GM23248 (cell line): ENCODE measurements around a stretch of chr9.

DNA sequence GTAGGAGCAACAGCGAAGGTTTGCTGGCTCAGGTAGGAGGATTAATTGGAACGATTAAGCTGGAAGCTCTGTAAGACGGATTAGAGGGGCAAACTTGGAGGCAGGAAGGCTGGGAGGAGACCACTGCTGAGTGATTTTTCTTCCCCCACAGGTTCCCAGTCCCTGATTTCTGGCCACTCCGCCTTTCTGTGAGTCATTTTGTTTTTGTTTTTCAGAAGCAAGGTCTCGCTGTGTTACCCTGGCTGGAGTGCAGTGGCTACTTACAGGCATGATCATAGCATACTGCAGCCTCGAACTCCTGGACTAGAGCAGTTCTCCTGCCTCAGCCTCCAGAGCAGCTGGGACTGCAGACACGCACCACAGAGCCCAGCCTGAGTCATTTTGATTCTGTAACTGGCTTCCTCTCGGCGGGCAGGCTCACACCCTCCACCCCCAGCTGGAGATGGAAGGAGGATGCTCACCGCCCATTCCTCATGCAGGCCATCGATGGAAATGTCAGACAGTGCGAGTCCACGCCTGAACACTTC is 117.7 kb downstream of the C9orf50 start:
- RAMPAGE, long total RNA, result no peak

- RAMPAGE, long total RNA, result no peak
Observed at GRCh38 chr9:129587384-129587931, 33.4 kb downstream of the C9orf50 start.

GRCh38 chr9:129626662-129627393 is 865 bp downstream of the NTMT1 start:
- RAMPAGE, long total RNA, result no peak

GRCh38 chr9:129635098-129635498 is 6.9 kb downstream of the ASB6 start:
- RAMPAGE, long total RNA, result no peak

GRCh38 chr9:129873790-129874831 is 38.9 kb downstream of the USP20 start:
- RAMPAGE, long total RNA, result no peak

DNA sequence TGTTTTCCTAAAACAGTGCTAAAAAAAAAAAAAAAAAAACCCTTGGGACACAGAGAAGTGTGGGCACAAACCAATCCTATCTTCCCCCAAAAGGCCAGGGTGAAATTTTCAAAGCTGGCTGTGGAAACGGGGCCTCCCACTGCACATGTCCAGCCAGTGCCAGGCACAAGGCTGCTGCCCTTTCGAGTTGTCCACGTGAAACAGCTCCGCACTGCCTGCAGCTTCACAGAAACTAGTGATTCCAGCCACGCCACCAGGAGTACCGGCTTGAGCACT is 51.2 kb downstream of the USP20 start:
- RAMPAGE, long total RNA, result no peak

- RAMPAGE, long total RNA, result no peak
Observed at GRCh38 chr9:129908749-129909167, 73.5 kb downstream of the USP20 start.

GRCh38 chr9:129994825-129995465 is 48.0 kb downstream of the FNBP1 start:
- RAMPAGE, long total RNA, result no peak

DNA sequence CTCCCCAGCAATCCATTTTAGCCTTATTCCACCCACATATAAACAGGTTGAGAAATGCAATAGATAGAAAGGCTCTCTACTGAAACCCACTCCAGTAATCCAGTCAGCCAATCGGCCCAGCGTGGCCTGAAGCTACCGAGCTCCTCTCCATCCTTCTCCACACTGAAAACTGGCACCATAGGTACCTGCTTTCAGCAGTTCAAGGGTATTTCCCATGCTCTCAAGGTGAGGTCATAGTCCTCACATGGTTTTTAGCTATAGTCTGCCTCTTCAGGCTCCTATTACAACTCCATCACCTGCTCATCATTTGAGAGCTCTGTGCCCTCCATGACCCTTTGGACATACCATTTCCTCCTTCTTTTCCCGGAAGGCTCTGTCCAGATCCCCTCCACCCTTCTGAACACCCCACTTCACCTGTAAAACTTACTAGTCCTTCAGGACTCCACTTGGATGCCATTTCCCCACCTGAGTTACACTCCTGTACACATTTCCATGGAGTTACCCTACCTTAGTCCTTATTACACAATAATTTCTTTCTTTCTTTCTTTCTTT is 11.8 kb downstream of the FNBP1 start:
- RAMPAGE, long total RNA, result no peak

- RAMPAGE, long total RNA, result no peak
Observed at GRCh38 chr9:130111709-130112143, 58.0 kb downstream of the GPR107 start.

- RAMPAGE, long total RNA, result no peak
Observed at GRCh38 chr9:130112144-130112524, 58.4 kb downstream of the GPR107 start.

DNA sequence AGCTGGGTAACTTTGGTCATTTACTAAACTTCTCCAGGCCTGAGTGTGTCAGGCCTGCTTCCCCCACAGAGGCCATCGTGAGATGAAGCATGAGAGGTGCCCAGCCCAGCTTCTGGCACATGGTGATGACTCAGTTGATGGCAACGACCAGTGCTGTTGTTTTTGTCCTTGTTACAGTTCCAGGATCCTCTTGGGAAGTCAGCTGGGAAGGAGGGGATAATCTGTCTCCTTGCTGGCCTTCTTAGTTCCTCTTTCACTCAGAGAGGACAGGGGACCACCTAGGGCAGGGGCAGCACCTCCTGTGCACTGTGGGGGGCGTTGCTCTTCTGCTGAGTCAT is 54.1 kb upstream of the NCS1 start:
- RAMPAGE, long total RNA, result no peak

DNA sequence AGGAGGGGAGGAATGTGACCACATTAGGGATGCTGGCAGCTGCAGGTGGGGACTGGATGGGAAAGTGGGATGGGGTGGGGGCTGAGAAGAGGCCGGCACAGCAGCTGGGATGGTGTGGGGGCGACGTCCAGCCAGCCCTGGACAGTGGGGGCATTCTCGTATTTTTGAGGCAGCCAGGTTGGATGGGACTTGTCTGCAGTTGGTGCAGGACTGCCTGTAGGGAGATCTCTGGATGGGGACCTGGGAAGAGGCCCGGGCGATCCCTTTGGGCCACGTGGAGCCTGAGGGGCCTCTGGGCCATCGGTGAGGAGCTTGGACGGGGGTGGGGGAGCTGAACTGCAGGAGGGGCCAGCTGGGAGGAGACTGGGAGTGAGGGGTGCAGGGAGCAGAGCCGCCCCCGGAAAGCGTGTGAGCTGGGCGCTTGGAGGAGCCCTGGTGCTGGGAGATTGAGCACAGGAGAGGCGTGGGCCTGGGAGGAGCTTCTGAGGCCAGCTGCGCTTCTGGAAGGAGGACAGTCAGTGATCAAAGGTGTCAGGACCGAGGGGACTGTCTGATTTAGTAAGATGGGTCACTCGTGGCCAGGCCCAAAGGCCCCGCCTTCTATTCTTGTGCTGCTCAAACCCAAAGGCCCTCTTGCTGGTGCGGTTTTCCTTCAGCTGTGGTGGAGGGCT is 21.2 kb downstream of the NCS1 start:
- RAMPAGE, long total RNA, result no peak

- RAMPAGE, long total RNA, result no peak
Observed at GRCh38 chr9:130201345-130202134, 29.3 kb downstream of the NCS1 start.

DNA sequence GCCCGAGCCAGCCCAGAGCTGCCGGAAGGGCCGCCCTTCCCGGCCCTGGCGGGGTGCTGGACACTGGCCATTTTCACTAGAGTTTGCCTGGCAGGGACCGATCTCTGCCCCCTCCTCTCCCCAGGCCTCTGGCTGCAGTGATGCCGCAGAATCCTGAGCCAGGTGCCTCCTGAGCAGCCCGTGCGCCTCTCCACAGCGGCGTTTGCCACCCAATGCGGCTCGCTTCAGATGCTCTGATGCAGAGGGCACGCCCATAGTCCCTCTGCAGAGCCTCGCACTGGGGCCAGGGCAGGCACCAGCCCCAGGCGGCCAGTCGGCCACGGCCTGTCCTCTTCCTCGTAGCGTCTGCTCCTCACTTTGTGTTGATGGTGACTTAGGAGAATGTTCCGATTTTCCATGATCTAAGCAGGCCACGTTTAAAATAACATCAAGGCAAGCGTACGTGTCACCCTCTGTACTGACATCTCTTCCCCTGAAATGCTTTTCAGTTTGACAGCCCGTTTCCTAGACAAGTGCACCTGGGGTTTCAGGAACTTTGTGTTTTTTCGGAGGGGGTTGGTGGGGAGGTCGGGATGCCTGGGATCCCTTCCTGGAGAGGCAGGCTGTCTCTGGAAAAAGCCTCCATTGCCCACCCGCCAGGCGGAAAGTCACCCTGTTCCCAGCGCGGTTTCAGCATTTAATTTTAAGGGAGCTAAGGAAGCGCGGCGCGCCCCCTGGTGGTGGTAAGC is 29.8 kb upstream of the HMCN2 start:
- RAMPAGE, long total RNA, result no peak

- RAMPAGE, long total RNA, result no peak
Observed at GRCh38 chr9:130254168-130254833, 11.3 kb upstream of the HMCN2 start.

DNA sequence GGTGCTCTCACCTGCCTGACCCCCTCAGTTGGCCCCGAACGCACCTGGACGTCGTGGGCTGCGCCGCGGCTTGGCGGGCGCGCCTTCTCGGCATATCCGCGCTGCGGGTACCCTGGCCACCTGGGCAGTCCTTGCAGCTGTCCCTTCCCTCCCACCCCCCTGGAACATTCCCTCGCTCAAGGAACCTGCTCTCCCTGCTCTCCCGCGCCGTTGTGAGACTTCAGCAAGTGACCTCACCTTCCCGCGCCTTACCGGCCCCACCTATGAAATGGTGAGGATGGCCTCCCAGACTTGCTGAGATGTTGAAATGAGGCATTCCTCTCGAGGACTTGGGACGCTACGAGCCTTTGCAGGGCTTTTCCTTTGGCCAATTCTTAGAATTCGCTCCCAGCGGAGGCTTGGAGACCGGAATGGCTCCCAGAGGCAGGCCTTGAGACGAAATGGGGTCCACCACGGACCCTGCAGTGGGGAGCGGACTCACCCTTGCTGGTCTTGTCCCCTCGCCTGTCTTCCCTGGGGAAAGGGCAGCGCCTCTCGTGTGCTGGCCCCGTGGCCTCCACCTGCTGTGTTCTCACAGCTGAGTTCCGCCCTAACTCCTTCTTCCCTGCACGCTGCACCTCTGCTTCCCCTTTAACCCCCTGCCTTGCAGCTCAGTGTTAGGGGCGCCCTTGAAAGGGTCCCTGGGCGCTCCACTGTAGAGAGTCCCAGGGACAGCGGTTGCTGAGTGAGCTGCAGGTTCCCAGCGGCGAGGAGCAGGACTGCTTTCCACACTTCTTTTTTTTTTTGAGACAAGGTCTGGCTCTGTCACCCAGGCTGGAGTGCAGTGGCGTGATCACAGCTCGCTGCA is 842 bp downstream of the HMCN2 start:
- RAMPAGE, long total RNA, result no peak

- RAMPAGE, long total RNA, result no peak
Observed at GRCh38 chr9:130289376-130289781, 23.8 kb downstream of the HMCN2 start.

DNA sequence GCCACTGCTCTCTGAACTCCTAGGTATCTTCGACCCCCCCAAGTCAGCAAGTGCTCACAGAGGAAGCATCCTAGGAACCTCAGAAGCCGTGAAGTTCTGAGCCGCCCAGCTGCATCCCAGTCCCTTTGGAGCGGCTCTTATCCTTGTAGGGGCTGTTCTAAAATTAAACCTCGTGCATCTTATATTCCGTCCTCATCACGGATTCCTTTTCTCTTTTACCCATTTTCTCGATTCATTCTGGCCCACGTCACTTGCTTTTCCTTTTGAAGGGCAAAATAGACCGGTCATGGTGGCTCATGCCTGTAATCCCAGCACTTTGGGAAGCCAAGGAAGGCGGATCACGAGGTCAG is 65.0 kb downstream of the HMCN2 start:
- RAMPAGE, long total RNA, result no peak

DNA sequence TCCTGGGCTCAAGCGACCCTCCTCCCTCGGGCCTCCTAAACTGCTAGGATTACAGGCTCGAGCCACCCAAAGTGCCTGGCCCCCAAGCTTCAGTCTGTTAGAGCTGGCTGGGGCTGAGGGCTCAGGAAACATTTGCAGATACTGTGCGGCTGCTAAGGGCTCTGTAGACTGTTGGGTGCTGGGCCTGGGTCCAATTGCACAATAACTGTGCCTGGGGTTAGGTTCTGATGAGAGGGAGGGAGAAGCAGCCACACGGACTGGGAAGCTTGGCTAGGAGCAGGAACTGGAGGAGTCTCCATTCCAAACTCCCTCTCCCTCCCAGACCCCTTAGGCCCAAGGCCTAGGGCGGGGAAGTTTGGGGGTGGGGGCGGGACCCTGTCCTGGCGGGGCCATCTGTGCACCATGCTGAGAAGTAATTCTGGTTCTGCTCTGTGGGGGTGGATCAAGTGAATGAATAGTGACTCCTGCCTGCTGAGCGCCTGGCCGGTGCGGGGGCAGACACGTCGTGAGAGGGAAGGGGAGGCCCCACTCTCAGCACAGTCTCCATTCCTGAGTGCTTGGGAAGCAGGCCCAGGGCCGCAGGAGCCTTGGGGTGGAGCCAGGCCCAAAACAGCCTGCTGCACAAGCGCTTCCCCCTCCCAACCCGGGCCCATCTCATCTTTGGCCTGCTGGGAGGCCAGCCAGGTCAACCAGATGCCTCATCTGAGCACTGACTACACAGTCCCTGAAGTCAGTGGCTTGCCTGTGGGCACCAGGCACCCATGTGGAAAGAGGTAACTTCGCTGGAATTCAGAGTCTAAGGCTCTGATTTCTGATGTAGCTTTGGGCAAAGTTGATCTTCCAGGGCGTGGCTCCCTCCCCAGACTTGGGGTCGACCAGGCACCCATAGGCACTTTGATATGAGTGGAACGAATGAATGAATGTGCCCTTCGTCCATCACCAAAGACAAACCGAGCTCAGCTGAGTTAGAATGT is 1.6 kb downstream of the ASS1 start:
- RAMPAGE, long total RNA, result no peak